Right ventricle myocardium (tissue), 1 donor: ENCODE data around the genes SLC4A5, WBP1 and TLX2.

GRCh38 chr2:74106733-74107369 lies 40.9 kb downstream of the BOLA3 start:
- PRO-cap, 2 experiments: no peak in any of the 2 experiments

- PRO-cap, 2 experiments: no peak in any of the 2 experiments
Measured at GRCh38 chr2:74142261-74142460, 5.6 kb downstream of the BOLA3 start.

- PRO-cap, 2 experiments: no peak in any of the 2 experiments
Measured at GRCh38 chr2:74149074-74149903, 1.6 kb upstream of the BOLA3 start.

DNA sequence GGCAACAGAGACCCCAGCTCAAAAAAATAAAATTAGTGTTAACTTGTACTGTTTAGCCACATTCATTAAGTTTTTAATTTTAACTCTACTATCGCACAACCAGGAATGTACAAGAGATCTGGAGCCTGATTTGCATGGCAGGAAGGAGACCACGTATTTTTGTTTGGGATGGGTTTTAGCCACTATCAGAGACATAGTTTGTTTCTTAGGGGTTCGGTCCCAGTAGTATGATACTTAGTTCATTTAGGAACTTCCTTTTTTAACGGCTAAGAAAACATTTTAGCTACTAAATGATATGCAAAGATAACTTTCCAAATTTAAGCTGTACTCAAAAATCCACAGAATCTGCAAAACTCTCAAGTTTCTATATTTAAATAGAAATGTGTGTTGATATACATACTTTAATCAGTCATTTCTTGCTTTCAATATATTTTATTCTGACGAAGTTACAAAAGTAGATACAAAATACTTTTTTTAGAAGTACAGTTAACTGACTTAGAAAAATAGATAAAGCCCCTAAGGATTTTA lies 4.5 kb upstream of the BOLA3 start:
- PRO-cap, 2 experiments: no peak in any of the 2 experiments

GRCh38 chr2:74152710-74153559 lies 5.2 kb upstream of the BOLA3 start:
- PRO-cap, 2 experiments: no peak in any of the 2 experiments

DNA sequence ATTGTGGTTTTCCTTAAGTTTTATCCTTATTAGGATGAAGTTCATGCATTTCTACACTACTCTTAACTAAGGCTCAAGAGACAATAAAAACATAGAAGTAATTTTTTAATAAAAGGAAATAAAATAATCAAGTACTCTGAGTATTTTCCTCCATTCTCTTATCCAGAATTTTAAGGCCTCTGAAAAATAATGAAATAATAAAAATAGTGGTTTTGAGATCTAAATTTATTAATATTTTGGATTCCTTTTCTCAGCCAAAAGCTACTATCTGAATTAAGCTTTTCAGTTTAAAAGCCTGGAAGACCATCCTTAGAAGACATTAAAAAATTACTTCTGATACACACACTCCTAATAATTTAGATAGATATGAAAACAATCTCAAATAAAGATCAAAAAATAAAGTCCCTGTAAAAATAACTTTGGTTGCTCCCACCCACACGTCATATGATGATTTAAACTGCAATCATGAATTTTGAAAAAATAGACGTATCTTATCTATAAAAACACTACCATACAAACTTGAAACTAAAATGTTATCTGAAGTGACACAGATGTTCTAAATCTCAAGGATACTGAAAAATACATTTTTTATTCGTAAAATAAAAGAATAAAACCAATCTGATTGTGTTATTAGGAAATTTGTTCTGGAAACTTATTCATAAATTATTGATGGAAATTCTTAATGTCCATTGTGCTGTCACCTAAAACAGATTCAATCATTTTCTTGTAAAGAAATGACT lies 8.0 kb upstream of the BOLA3 start:
- PRO-cap, 2 experiments: no peak in any of the 2 experiments

- PRO-cap, 2 experiments: no peak in any of the 2 experiments
Measured at GRCh38 chr2:74343214-74343862, at the start of gene SLC4A5. Gene SLC4A5, minus strand, starts transcription at chr2:74343416.

DNA sequence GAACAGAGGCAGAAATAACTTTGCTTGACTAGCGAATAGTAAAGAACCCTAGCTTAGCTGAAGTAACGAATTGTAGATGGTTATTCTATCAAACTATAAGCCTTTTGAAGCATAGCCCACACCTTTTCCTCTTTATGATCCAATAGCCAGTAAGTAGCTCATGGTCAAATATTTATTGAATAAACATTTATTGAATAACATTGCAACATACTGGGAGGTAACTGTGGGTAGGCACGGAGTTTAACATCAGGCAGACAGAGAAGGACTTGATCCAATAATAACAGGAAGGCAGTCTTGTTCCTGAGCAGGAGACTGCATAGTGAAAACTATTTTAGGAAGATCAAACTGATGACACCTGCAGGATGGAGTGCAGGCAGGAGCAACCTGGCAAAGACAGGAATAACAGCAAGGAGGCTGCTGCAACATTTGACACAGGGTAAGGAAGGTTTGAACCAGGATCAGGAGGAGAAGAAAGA lies 3.1 kb upstream of the DCTN1 start:
- PRO-cap, 2 experiments: no peak in any of the 2 experiments

- PRO-cap, 2 experiments: no peak in any of the 2 experiments
Measured at GRCh38 chr2:74452349-74452914, 2.5 kb upstream of the INO80B start.

GRCh38 chr2:74457844-74458647 lies at the start of gene WBP1:
Gene WBP1, plus strand, starts transcription at chr2:74458438.
- PRO-cap, 2 experiments: peak in 2 of 2 experiments; most common plus-strand start chr2:74458457 (in 2); most common minus-strand start chr2:74458094 (in 1)

DNA sequence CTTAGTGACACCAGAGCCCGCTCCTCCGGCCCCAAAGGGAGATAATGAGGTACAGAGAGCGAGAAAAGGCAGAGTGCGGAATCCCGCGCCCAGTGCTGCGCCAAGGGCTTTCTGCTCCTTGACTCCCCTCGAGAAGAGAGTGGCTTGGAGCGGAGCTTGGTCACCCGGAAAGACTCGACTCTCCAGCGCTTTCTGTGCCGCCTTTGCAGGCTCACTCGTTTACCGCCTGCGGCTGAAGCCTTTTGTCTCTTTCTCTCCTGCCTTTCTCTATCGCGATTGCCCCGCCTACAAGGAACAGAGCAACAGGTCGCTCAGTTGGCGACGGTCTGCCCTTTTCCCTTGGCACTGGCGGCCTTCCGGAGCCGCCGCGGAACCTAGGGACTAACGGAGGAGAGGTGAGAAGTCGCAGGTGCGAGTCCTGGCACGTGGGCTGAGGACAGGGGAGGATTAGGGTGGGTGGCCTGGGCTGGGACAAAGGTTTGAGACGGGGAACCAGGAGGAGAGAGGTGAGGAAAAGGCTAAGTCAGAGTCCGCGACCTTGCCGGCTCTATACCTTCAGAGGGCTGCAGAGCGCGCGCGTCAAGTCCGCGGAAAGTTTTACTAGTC lies 520 bp downstream of the LBX2 start:
- PRO-cap, 2 experiments: no peak in any of the 2 experiments

DNA sequence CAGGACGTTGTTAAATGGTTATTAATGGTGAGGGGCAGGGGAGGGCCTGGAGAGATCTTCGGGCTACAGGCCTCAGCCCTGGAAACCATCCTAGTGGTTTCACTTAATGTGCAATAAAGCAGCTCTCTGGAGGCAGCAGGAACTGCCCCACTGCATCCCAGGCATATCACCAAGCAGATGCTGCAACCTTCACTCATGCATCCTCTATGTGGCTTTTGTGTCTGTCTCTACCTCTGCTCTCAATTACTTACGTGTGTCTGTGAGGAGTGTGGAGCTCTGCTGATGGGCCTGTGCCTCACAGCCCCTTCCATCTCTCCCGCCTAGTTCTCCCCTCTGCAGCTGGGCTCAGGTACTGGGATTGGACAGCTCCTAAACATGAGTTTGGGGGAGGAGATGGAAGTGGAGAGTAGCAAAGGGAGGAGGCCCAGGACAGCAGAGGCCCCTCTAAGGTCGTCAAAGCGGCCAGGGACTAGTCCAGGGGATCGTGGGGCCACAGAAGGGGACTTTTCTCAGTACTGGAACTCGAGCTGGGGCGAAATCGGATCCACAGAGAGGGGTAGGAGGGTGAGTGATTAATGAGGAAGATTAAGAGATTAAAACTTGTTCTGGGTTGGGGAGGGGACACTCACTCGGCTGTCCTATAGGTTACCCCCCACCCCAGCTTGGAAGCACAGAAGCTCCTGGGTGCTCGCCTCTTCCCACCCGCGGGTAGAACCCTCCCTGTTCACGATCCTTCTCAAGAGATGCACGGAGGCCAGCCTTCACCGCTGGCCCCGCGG lies 2.0 kb upstream of the LBX2 start:
- PRO-cap, 2 experiments: no peak in any of the 2 experiments

GRCh38 chr2:74503248-74504122 lies 4.0 kb downstream of the PCGF1 start:
- PRO-cap, 2 experiments: peak in 2 of 2 experiments; most common plus-strand start chr2:74503433 (in 2); most common minus-strand start chr2:74503314 (in 2)

DNA sequence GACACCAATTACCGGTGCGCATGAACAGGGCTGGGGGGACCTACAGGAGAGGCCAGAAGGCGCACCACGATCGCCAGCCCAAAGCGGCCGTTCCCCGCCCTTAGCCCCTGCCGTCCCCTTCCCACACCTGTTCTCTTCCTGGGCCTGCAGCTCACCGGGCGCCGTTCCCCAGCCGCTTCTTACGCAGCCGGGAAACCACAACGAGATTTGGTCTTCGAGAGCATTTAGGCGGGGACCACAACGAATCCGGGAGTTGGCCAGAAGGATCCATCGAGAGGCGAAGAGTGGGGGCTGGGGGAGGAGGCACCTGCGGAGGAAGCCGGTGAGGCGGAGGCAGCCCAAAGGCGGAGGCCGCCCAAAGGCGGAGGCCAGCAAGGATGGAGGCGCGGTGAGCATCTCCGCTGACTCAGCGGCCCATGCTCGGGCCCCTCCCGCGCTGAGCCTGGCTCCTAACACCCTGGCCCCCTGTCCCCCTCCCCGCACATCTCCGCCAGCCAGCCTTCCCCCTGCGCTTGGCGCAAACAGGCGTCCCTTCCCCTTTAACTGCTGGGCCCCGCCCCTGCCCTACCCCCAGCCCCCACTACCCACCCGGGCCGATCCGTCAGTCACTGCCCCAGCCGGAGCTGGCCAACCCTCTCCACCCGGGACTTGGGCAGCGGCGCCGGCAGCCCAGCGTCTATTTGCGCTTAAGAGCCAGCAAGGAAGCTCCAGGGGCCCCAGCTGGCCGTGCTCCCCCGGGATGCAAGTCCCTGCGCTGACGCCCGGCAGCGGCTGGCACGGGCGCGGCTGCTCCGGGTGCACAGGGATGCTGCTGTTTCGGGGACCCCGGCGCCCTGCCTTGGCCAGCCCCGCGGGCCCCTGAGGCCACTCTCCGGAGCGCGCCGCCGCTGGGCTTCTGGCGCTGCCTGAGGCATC lies at the start of gene TLX2:
Gene TLX2, plus strand, starts transcription at position 604 of the 915 bp plus-strand sequence.
- PRO-cap, 2 experiments: no peak in any of the 2 experiments

GRCh38 chr2:74701929-74702872 lies 48.2 kb downstream of the SEMA4F start:
- PRO-cap, 2 experiments: no peak in any of the 2 experiments

GRCh38 chr2:74712175-74713237 lies 58.5 kb downstream of the SEMA4F start:
- PRO-cap, 2 experiments: no peak in any of the 2 experiments

DNA sequence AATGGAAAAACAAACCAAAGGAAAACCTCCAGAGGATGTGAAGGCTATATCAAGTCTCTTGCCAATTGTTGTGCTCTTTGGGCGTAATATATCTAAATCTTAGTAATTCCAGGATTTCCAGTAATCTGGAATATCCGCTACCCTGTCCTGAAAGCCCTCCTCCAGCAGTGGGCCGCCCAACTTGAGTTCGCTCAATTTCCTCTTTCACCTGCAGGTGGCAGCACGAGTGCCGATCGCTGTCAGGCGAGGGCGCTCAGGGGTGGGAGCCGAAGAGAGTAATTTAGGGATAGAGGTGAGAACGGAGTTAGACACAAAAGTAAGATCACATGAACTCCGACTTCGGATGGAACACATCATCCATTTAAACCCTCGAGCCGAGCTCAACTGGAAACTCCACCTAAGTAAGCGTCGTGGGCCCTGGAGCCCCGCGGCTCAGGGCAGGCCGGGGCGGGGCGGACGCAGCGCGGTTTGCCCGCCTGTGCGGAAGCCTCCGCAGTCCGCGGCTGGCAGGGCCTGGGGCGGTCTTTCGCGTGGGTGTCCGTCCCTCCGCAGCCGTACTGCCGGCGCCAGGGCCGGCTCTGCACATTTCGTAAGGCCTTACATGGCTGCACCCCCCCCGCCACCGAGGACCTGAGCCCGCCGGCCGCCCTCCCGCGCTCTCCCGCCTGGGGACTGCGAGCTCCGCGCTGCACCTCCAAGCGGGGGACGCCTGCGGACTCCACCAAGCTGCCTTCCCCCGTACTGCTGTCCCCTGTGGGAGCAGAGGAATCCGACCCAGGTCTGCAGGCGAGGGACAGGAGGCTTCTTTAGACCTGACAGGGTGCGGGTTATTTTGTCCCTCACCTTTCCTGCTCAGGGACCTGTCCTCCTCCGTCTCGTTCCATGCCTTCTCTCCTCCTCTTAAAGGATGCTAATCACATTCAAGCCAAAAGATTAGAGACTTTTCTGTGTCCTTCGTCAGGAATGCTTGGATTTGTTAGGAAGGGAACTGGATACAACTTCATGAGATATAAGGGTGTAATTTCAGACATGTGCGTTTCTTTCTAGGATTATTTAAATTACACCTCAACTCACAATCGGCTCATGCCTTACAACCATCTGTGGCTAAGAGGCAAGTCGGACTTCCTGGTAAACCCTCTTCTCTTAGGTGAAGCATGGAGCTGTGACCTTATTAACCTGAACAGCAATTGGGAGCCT lies 61.3 kb downstream of the SEMA4F start:
- PRO-cap, 2 experiments: peak in 2 of 2 experiments; most common plus-strand start position 495 of the sequence (in 2)

DNA sequence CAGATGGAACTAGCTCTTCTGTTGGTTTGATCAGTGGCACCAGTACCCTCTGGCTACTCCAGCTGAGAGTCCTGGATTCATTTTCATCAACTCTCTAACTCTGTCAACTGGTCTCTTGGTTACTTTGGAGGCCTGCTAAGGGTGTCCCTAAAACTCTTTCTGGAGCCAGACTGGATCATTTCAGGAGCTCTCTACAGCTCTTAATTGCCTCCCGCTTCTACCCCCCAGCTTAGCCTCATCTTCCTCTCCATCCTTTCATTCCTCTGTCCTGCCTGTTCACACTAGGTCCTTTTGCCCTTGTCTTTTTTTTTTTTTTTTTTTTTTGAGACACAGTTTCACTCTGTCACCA lies 3.4 kb downstream of the HK2 start:
- PRO-cap, 2 experiments: no peak in any of the 2 experiments

DNA sequence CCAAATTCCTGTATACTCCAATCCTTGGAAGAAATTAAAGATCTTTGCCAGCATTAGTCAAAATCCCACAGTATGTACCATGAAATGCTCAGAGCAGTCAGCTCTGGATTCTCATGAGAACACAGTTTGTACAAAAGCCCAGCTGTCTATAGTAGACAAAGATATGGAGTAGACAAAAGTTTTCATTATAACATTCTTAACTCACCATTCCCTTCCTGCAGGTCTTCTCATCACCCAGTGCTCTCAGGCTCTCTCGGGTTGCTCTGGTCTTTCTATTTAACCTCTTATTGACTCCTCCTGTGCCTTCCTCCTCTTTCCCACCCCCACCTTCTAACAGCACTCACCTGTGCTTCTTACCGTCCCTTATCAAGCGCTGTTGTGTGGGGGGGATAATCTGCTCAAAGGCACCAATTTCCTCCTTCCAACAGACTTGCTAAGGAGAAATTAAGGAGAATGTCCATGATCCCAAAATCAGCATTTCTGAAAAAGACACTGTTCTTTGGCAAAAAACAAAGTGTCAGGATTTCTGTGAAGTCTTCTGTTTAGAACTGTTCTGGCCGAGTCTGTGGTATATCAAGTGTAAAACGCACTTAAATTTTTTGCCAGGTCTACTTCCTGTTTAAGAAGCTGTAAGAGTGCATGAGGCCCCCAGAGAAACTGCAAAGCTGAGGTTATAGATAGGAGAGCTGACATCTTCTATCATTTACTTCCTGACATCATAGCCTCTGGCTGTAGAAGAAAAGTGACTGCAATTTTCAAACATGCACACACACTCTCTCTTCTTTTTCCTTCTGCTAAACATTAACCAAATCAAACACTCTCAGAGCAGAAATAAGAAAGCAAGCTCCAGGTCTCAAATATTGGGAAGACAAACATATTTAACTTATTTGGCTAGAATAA lies 144.0 kb downstream of the EVA1A start:
- PRO-cap, 2 experiments: no peak in any of the 2 experiments

GRCh38 chr2:75595761-75596139 lies 35.0 kb upstream of the EVA1A start:
- PRO-cap, 2 experiments: no peak in any of the 2 experiments